Occipital lobe (tissue), 2 donors: ENCODE measurements around a stretch of chr18.

DNA sequence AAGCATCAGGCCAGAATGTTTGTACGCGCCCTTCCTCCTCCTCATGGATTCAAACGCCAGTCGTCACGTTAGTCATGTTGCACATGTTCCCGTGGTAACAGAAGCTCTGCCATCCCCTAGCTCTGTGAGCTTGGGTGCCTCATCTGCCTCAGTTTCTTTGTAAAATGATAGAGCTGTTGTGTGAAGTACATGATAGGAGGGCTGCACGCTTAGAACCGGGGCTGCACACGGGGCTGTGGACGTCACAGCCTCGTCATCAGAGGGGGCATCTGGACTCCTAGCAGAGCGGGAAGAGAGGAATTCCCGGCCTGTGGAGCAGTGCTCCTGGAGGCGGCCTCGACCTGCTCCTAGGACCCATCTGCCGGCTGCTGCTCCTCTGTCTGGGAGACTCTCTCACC is 47.1 kb downstream of the TSHZ1 start:
- RAMPAGE, long total RNA = no peak

DNA sequence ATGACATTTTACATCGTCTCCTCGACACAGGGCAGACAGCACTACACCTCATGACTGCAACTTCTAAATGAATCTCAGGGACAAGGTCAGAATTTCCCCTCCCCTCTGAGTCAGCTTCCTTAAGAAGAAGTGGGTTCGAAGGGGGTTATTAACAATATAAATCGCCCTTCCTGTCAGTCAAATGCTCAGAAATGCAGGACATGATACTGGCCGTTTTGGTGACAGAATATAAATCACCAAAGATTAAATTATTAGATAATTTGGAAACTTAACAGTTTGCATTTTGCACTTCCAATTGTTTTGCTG is 57.2 kb downstream of the TSHZ1 start:
- RAMPAGE, long total RNA = no peak

DNA sequence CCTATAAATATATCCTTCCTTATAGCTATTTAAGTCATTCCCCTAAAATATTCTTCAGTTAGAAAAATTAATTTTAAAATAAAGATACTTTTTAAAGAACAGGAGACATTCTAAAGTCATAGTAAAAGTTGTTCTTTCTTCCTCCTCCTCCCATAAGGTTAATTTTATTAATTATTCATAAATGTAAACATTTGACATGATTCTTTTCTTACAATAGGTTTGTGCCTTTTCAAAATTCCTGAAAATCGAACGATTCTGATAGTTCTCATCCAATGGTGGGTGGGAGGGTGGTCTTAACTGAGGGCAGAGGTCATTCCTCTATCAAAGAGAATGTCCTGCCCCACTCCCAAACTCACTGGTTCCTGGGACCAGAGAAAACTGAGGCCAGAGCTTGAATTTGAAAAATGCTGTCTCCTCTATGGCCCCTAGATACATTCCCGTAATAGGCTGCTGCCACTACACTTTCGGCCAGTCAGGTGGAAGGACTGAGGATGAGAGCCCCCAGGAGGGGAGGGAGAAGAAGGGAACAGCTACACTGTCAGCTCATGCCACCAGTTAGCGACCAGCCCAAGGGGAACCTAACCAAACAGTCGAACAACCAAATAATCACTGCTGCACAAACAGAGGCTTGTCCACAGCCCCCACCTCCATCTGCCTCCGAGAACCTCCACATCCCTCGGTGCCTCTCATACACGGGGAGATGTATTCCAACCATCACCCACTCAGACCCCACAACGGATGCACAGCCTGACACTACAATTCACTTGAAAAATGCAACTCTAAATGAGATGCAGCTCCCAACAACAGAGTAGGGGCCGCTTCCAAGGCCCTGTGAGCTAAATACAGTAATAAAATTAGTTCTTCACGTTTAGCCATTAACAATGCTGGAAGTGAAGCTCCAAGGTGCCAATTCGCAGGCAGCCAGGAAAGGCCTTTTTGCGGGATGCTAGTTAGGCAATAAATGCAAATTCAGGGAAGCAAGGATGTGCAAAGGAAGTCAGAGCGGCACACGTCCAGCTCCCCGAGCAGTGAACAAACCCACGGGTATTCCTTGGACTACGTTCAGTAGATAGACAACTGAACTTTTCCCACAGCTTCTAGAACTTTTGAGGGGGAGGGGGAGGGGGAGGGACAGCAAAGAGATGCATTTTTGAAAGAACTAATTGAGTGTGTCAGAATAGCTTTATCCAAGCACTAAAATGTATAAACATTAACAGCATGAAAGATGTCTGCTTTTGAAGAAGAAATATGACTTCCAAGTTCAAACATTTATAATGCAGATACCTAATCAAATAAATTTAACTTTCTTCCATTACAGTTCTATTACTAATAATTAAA is 7.2 kb downstream of the ZNF516 start:
- RAMPAGE, long total RNA = no peak

GRCh38 chr18:76491270-76492259 is 3.5 kb downstream of the ZNF516 start:
- RAMPAGE, long total RNA = no peak

DNA sequence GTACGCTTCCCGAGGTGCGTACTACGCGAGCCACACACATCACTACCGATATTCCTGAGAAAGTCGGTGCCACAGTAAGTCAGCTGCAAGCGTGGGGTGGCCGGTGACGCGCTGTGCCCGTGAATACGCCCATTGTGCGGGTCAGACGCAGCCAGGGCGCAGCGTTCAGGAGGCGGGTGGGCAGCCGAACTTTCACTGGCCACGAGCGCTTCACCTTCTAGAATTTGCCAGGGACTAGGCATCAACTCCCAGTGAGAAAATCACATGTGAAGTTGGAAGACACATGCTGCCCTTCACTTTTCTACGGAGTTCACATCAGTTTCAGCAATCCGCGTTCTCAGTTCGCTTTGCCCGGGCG is 2.8 kb downstream of the ZNF516 start:
- RAMPAGE, long total RNA = no peak

DNA sequence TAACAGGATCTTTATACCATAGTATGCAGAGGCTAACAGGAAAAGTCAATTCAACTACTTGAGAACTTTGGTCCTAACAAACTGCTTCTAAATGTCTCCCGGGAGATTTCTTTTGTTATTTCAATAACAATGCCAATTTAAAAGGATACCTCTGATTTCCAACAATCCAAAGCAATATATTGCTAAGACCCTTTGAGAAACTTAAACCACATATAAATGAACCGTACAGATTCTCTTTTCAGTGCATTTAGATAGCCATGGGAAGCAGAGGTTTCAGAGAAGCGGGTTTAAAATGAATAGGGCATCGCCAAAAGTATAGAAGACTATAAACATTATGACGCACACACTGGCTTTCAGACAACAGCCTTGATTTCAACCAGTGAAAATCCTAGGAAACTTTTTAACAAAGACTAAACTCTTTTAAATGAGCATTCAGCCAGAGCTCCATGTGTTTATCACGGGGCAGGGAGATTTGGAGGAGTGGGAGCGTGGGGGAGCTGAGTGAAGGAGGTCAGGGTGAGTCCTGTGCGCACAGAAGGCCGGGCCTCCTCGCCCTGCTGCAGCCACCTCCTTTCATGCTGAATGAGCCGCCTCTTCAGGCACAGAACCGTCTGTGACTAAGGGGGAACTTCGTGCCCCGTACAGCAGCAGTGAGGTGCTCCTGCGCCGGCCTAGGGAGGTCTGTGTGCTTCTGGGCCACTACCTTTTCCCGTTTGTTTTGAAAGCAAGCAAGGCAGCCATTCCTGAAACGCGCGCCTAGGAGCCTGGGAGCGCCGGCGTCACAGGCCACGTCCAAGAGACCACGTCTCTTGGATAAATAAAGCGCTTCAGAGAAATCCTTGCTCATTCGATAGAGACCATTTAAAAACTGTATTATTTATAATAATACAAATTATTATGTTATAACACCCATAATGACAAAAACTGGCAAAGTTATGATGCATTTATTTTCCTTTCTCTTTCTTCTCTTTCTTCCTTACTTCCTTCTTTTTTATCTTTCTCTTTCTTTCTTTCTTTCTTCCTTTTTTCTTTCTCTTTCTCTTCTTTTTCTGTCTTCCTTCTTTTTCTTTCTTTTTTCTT is 27.0 kb upstream of the ZNF516 start:
- RAMPAGE, long total RNA = no peak

DNA sequence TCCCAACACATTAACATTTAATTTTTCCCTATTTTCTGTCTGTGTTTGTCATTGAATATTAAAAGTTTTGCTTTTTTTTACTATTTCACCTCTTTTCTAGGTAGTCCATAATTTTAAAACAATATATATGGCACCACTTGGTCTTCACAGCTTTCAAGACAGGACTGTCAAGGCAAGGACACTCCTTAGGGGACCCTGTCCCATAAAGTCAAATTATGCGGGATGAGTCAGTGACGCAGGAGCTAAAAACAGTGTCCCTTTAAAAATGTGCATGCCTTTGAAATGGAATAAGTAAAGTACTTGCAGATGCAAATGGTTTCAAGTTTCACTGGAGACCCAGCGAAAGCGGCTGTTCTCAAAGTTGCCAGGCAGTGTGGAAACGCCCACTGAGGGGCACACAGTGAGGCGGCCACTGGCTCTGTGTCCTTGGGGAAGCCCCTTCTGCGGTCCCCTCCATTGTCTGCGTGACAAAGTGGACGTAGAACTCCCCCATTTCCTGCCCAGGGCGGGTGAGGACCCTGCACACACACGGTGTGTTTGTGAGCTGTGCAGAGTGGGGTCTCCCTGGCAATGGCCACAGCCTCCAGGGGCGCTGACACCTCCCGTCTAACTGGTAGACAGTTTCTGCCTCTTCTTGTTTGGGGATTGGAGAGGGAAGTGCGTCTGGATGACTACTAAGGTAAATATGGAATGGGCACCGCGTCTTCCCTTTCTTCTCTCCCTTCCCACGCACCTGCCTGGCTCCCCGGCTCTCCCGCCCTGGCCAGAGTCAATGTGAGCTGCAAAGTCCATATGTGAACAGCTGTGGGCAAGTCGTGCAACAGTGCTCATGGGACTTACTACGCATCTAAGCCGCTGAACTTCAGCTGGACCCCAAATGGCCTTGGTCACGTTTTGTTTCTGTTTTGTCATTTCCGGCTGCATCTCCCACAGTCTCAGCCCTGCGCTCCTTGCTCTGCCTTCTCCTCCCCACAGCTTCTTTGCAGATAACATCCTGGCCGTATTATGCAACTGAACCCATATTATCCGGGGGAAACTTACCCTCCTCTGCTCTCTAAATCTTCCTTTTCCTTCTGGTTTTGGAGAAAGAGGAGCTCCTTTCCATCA is 33.6 kb upstream of the ZNF516 start:
- RAMPAGE, long total RNA = no peak

GRCh38 chr18:76610763-76611501 is 115.9 kb upstream of the ZNF516 start:
- RAMPAGE, long total RNA = no peak

- RAMPAGE, long total RNA = no peak
These were observed 125.3 kb upstream of the ZNF516 start for GRCh38 chr18:76620147-76620985.

DNA sequence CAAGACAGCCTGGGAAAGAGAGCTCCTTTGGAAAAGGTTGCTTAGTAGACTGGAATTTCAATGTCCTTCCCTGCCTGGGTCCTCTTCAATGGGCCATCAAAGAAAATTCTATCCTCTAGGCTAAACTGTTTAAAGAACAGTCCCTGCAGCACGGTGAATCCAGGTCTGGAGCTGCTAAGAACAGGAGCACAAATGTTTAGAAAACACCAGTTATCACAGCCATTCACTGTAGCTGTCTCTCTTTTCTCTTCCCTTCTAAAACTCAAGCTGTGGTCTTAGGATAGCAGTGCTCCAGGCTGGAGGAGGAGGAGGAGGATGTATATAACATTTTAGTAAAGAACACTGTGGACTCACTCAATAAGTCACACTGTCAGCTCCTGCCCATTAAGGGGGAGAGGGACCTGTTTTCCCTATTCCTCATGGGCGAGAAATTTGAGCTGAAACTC is 115.0 kb upstream of the ZNF236 start:
- RAMPAGE, long total RNA = no peak

DNA sequence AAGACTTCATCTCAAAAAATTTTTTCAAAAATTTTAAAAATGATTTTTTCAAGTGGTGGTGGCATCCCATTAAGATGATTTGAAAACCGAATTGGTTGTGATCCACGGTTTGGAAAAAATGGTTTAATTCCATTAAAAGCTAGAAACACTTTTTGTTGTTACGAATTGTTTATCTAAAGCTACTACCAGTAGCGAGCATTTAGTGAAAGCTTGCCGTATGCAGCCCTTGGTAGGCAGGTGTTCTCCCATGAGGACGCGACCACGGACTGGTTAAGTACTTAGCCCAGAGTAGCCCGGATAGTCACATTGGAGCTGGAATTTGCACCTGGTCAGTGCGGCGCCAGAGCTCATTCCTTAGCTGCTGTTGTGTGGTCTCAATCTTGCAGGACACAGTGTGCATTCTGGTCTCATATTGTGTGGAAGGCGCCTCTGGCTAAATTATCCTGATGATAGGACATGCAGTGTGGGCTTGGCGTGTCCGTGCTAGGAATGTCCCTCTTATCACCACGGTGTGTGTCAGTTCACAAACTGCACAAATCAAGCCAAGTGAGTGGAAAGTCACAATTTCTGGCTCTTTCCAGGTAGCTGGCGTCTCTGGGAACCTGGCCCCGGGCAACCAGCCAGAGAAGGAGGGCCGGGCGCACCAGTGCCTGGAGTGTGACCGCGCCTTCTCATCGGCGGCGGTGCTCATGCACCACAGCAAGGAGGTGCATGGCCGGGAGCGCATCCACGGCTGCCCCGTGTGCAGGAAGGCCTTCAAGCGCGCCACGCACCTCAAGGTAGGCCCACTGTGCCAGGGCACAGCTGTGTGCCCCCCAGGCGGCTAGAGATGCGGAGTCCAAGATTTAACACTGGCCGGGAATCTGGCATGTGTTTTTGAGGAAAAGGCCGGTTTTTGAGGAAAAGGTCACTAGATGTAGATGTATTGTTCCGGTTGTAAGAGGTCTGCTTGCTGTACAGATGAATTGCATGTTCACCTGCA is 133.3 kb downstream of the ZNF236 start:
- RAMPAGE, long total RNA = no peak

DNA sequence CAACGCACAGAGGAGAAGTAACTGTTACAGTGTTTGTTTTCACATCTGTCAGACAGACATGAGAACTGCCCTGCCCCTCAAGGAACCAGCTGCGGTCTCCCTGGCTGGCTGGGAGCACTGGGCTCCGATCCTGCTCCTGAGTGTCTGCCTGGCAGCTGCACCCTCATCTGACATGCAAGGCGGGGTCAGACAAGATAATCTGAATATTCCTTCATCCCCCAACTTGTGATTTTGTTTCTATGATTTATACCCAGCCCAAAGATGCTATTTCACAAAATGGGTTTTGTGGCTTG is 75.5 kb downstream of the MBP start:
- RAMPAGE, long total RNA = no peak

- RAMPAGE, long total RNA = no peak
These were observed 71.5 kb downstream of the MBP start for GRCh38 chr18:77060666-77061829.

DNA sequence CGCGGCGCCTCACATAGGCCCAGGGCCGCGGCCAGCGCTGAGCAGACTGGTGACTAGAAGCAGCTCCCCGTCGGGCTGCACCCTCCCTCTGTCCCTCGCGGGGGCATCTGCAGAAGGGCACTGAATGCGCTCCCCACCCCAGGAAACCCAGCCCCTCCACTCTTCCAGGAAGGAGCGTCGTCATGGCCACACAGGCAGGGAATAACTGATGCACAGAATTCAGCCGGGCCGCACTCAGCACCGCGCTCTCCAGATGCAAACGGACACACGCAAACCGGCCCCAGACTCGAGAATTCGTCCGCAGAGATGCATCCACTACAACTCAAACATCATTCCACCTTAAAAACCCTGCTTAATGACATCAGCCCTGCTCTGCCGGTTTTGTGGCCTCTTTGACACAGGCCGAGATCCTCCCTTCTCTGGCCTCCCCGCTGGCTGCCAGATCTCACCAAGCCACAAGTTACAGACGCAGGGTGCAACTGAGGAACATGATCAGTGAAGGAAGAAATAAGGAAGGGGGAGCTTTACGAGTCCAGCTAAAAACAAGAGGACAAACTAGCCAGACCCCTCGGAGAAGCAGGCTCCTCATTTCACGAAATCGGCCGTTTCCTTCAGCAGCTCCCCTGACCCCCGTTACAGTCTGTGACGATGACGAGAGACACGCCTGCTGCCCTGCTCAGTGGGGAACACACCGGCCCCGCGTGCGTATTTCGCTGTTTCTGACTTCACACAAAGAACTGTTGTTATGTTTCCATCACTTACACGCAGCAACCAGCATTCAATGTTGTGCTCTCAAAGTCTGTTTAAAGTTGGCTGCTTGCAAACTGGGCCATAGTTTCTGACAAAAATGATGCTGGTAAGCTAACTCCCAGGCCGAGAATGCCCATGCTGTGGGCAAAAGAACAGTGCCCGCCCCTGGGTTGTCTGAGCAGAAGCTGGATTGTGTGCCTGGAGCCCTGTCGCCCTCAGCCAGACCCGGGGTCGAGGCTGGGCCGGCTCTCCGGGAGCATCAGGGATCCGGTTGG is 40.1 kb downstream of the MBP start:
- RAMPAGE, long total RNA = no peak

DNA sequence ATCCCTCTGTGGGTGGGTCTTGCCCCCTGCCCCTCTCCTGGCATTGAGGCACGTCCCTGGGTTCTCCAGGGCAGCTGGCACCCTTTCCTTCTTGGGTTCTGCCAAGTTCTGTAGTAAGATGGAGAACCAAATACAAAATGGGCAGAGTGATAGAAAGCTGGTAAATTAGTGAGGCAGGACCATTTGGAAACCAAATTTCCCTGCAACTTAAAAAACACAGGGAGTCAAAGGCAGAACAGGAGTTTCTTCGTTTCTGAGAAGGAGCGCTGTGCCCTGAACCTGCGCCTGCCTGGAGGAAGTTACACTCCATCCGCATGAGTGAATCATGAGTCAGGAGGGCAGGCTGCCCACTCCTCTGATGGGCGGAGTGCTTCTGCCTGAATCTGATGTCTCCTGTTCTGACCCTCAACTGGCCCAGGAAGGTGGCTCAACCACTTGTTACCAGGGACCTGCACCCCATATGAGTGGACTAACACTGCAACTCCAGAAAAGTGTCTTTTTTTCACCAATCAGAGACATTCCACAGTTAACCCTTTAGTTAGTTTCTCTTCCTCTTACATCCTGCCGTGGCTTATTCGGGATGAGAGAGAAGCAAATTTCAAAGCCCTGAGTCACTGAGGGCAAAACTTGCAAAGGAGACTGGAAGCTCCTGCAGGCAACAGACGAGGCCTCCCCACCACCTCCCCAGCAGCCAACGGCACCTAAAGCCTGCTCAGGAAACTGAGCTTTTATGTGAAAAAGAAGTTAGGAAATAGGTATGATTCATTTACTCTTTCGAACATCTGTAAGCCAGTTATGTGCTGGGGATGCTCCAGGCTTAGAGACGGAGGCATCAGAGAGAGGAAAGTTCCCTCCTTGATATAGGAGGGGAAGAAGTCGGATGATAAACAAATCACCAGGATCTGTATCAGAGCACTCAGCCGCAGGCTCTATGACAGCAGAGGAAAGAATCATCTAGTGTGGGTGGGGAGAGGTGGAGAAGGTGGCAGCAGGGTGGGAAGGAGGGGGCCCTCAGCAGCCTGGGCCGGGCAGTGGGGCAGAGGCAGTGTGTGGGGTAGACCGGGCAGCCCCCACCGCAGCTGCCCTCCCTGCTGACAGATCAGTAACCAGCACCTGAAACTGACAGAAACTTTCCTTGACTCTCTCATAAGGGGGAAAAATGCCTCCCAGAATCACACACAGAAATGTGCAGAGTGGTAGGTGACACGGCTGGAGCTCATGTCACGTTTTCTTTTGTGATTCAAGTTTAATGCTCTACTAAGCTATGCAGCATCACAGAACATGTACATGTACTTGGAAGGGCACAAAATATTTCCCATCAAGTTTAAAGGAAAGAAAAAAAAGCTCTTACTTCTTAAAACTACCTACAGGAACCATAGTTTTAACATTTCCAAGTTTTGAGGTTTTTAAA is 30.9 kb downstream of the MBP start:
- RAMPAGE, long total RNA = no peak

- RAMPAGE, long total RNA = no peak
These were observed 117.8 kb downstream of the GALR1 start for GRCh38 chr18:77367339-77367872.

DNA sequence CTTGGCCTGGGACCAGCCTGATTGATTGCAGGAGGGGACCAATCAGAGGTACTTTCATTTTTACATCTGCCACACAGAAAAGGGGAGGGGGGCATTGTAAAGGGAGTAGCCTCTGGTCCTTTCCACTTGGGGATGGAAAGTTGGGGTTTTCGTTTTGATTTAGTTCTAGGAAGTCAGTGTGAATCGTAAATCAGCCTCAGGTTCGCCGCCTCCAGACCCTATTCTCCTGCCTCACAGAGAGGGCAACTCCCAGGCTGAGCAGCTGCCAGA is 372.5 kb downstream of the GALR1 start:
- RAMPAGE, long total RNA = no peak

DNA sequence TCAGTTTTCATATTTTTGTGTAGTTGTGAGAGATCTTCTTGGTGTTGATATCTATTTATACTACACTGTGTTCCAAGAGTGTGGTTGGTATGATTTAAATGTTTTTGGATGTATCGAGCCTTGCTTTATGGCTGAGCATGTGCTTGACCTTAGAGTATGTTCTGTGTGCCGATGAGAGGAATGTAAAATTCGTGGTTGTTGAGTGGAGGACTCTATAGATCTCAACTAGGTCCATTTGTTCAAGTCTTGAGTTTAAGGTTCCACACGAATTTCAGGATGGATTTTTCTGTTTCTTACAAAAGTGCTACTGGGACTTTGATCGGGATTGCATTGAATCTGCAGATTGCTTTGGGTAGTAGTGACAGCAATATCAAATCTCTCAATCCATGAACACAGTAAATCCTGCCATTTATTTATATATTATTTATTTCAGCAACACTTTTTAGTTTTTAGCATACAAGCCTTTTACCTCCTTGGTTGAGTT is 698.7 kb upstream of the SALL3 start:
- RAMPAGE, long total RNA = no peak

- RAMPAGE, long total RNA = no peak
These were observed 245.2 kb upstream of the SALL3 start for GRCh38 chr18:78734435-78734721.

DNA sequence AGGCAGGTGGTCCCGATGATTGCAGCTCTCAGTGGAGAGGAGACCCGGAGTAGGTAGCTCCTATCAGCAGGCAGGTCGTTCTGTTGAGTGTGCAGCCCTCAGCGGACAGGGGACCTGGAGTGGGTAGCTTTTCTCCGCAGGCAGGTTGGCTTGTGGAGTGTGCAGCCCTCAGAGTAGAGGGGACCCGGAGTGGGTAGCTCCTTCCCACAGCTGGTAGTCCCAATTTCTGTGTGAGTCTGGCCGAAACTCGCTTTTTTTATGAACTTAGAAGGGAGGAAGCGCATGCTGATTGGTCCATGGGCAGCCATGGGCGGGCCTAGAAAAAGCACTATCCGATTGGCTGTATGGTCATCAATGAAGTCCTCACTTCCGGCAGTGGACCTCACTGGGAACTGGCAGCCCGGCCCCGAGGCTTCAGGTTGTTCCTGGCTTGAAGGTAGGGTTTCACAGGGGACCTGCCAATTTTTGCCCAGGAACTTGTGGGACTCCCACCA is 98.2 kb downstream of the ATP9B start:
- RAMPAGE, long total RNA = no peak